Caco-2 (cell line): ENCODE measurements around a stretch of chr5.

DNA sequence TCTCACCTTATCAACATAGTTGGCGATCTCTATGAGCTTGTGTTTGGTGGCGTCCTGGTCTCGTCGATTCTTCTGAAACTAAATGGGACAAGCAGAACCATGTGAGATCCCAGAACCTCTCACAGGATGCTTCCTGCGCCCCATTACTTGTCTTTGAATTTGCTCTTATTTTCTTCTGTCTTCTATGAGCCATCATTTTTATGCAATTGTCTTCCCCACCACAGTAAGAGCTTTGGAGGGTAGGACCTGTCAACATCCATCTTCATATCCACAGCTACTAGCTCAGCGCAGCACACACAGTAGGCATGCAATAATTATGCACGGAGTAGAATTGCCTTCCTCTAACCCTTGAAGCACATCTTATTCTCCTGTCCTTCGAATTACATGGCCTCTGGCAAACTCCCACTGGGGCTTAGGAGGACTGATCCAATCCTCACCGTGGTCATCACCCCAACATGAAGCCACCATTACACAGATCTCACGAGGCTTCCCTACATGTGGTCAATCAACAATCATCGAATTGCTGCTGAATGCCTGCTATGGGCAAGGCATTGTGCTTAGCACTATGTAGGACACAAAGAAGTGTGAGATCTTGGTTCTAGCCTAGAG lies 53.5 kb downstream of the NIPAL4 start:
- PRO-cap: no peak
- RRBS: no CpG with 5 or more reads among the region's 11 CpGs

DNA sequence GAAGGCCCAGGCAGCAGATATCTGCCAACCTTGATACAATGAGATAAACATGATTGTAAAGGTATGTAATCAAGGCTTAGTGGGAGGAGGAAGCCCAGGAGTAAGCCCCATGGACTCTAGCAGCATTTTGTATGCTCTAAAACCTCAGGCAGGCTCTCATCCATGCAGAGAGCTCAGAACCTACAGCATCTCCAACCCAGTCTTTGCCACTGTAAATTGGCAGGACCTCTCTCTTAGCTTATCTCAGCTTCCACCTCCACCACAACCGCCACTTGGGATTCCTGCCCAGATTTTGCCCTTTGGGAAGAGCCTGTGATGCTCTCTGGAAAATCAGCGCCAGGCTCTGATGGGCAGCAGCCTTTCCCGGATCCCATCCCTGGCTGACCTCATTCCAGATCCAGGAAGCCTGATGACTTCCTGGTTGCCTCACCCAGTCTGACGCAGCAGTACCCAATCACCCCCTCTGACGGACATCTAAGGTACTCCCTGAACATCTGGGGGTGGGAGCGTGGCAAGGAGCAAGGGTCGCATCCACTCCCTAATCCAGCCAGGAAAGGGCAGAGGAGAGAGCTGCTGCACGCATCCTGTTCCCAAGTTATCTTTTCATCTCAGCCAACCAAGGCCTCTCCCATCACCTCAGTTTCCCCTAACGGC lies 54.2 kb downstream of the ADAM19 start:
- PRO-cap: no peak
- RRBS: no CpG with 5 or more reads among the region's 9 CpGs

GRCh38 chr5:157533099-157533711 lies 42.4 kb downstream of the ADAM19 start:
- PRO-cap: no peak
- RRBS: no CpG with 5 or more reads among the region's 13 CpGs

DNA sequence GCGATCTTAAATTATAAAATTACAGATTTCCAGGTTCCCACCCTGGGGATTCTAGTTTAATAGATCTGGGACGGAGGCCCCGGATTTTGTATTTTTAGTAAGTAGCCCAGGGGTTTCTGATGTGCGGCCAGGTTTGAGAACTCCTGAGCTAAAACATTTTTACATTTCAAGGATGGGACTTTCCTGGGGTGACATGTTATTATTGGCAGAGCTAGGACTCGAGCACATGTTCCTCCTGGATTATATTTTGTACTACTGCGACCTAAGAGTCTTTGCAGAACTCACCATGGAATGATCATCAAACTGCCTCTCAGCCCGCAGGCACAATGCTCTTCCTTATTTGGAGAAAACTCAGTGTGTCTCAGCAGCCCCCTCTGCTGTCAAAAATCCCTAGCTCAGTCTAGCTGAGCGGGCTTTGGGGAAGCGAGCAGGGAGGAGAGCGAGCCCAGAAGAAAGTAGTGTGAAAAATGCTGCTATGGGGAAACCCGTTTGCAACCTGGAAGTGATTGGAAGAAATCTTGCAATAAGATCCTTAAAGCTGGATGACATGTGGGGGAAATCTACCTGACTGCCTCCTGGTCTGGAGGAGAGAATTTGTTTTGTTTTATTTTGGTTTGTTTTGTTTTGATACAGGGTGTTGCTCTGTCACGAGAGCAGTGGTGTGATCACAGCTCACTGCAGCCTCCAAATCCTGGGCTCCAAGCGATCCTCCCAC lies 89.8 kb upstream of the CLINT1 start:
- PRO-cap: bidirectional peak, plus-strand start at position 401 of the sequence, minus-strand start at position 312 of the sequence
- RRBS: no CpG with 5 or more reads among the region's 13 CpGs

DNA sequence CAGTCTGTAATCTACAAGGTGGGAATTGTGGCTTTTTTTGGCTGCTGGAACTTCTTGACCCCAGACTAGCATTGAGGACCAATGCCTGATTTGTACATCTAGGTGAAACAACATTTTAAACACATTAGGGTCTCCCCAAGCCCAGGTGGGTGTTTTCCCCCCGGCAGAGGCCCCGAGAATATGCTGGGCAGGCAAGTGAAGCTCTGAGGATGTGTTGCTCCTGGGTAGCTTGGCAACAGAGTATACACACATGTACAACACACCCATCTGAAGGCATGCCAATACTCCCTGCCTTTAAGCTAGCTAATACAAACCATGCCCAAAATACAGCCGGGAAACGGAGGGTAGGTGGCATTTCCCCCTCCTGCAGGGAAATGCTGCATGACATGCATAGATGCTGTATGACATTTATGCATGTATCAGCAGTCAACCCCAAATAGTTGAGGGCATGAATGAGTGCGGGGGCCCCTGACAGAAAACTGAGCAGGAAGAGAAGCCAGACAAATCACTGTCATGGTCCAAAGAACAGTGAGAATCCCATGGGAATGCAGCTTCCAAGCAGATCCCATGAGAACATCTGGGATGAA lies 614.1 kb downstream of the EBF1 start:
- PRO-cap: no peak
- RRBS: no CpG with 5 or more reads among the region's 5 CpGs

- PRO-cap: no peak
- RRBS: no CpG with 5 or more reads among the region's 2 CpGs
These were observed 378.9 kb downstream of the EBF1 start for GRCh38 chr5:158720802-158721297.

DNA sequence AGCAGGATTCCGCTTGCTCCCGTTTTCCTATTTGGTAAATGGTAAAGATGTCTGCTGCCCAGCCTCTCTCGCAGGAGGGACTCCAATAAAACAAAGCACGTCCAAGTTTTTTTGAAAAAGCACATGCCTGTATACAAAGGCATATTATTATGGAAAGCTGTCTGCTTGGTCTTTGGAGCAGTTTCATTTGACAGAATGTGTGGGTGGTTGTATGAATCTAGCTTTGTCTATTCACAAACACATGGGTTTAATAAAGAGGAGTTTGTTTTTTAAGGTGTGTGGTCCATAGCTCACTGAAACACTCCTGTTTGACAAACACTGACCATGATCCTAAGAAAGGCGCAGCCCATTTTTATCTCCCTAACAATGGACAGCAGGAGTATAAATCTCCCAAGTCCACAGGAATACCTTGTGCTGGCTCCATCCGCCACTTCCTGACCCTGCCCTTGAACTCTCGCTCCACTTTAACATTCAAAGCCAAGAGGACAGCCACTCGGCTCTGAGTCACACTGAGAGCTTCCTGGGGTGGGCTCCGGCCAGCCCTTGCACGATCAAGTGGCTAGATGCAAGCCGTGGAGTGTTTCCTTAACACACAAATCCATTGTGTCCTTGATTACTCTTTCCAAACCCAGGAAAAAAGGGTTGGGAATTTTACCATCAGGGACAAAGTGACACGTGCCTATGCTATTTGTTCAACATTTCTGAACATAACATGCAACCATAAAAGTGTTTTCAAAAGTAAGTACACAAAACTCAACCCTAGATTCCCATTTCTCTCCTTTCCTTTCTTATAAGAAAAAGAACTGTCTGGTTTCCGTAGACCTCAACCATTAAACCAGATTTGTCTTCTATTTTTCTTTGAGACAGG lies 371.8 kb downstream of the EBF1 start:
- PRO-cap: no peak
- RRBS: no CpG with 5 or more reads among the region's 13 CpGs

DNA sequence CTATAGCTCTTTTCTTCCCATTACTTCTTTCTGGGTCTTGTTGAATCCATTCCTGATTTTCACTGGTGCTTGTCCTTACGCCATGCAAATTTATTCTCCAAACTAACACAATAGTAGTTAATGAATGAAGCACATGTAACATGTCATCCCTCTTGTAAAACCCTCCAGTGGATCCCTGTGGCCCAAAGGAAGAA lies 102.3 kb downstream of the EBF1 start:
- PRO-cap: no peak
- RRBS: no CpG with 5 or more reads among the region's 1 CpG

GRCh38 chr5:159034584-159034872 lies 65.2 kb downstream of the EBF1 start:
- PRO-cap: no peak
- RRBS: no CpG with 5 or more reads among the region's 2 CpGs

GRCh38 chr5:159052266-159052671 lies 47.4 kb downstream of the EBF1 start:
- PRO-cap: no peak
- RRBS: no CpG with 5 or more reads among the region's 6 CpGs

DNA sequence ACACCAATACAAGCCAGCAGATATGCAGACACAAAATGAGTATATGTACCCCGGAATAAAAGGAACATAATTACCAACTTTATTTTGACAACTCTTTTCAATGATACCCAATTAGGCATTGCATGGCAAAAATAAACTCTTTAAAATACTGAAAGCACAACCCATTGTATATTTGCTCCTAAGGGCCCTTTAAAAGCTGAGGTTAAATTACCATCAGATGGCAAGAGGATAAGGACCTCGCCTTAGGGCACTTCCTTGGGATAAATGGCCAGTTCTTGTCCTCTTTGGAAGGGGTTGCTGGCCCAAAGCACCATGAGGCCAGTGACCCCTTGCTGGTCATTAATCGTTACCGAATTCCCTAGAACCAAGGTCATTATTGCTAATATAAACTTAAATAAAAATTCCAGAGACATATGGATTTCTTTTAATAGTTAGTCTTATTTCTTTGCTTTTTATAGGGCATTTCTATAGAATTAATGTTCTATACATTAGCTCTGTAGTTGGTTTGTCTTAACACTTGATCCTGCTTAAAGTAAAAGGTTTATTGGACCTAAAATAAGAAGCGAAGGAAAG lies 45.9 kb downstream of the EBF1 start:
- PRO-cap: no peak
- RRBS: no CpG with 5 or more reads among the region's 5 CpGs

DNA sequence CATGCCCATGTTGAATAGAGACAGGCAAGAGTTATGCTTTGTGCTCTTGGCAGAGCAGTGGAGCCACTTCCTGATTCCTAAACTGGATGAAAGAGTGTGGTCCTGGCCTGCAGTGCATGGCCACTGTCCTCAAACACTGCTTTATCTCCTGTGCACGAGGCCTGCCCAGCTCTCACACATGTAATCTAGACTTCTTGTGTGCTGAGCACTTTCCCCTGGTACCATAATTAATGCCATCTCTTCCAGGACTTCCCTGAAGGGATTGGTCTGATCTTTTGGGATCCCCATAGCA lies 2.1 kb upstream of the EBF1 start:
- PRO-cap: no peak
- RRBS: no CpG with 5 or more reads among the region's 1 CpG

- PRO-cap: no peak
- RRBS: no CpG with 5 or more reads among the region's 5 CpGs
These were observed 50.8 kb downstream of the RNF145 start for GRCh38 chr5:159158218-159159250.

DNA sequence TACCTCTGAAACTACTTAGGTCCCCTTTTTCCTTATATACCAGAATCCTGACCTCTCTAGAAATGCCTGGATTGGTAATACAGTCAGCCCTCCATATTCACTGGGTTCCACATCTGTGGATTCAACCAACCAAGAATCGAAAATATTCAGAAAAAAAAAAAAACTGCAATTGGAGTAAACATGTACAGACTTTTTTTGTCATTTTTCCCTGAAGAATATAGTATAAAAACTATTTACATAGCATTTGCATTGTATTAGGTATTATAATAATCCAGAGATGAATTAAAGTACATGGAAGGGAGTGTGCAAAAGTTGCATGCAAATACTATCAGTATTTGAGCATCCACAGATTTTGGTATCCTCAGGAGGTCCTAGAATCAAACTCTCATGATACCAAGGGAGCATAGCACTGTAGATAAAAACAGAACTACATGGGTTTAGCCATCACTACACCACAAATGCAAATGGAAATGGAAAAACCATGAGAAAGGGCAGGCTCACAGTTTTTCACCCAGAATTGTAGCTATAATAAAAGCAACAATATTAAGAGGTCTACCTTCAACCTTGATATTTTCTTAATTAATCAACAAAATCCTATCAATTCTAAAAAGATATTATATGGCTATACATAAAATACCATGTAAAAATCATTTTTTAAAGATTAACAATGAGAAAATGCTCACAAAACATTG lies 17.3 kb downstream of the RNF145 start:
- PRO-cap: no peak
- RRBS: no CpG with 5 or more reads among the region's 1 CpG

GRCh38 chr5:159195445-159195888 lies 13.9 kb downstream of the RNF145 start:
- PRO-cap: no peak
- RRBS: no CpG with 5 or more reads among the region's 4 CpGs

DNA sequence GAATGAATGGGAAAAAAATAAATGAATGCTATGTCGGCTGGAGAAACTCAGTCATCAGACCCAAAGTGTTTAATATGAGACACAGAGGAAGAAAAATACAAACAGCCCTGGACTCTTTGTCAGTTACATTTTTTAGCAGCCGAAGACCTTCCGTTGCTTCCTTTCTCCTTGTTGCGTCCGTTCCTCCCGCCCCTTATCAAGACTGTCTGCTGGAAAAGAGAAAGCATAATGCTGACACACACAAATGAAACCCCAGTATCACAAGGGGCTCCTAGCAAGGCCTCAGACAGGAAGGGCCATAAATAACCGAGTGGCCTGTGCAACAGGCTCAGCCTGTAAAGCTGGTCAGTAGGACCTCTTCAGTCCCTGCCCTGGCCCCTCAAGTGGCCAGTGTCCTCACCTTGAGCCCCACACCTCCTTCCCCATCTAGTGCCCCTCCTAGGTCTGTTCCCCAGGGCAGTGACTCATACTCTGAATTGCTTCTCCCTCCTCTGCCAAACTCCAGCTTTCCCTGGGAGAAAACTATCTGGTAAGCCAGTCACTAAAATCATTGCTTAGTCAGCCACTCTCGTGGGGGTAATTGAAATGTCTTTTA lies 174.5 kb upstream of the IL12B start:
- PRO-cap: no peak
- RRBS: no CpG with 5 or more reads among the region's 8 CpGs

GRCh38 chr5:159912924-159913687 lies 3.2 kb upstream of the ADRA1B start:
- PRO-cap: no peak
- RRBS: no CpG with 5 or more reads among the region's 9 CpGs

GRCh38 chr5:160061643-160062004 lies 52.7 kb downstream of the TTC1 start:
- PRO-cap: no peak
- RRBS: no CpG with 5 or more reads among the region's 5 CpGs

- PRO-cap: no peak
- RRBS: no CpG with 5 or more reads among the region's 9 CpGs
These were observed 53.6 kb upstream of the FABP6 start for GRCh38 chr5:160175762-160176123.

- PRO-cap: no peak
- RRBS: no CpG with 5 or more reads among the region's 9 CpGs
These were observed 33.4 kb downstream of the FABP6 start for GRCh38 chr5:160262532-160263208.